ENCODE data around the gene LIF.

GRCh38 chr22:29299154-29300371, 6.9 kb upstream of the GAS2L1 start:
- PRO-cap = no peak

GRCh38 chr22:29300816-29301837, 5.3 kb upstream of the GAS2L1 start:
- PRO-cap = no peak

GRCh38 chr22:29307962-29308824, 1.7 kb downstream of the GAS2L1 start:
- PRO-cap = no peak

DNA sequence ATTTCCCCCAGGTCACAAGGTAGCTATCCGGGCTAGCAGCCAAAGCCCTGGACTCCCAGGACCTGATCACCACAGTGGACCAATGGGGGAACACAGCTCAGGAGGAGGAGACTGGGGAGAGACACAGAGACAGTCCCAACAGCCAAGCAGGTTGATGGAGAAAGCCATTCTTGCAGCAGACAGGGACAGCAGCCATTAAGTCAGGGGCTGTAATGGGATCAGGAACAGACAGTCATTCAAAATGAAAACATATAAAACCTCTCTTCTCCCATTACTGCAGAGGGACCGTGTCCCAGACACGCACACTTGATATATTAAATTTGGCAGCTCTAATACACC, 16.1 kb downstream of the ZMAT5 start:
- PRO-cap = no peak

GRCh38 chr22:29769503-29770206, 2.5 kb downstream of the UQCR10 start:
- PRO-cap = no peak

DNA sequence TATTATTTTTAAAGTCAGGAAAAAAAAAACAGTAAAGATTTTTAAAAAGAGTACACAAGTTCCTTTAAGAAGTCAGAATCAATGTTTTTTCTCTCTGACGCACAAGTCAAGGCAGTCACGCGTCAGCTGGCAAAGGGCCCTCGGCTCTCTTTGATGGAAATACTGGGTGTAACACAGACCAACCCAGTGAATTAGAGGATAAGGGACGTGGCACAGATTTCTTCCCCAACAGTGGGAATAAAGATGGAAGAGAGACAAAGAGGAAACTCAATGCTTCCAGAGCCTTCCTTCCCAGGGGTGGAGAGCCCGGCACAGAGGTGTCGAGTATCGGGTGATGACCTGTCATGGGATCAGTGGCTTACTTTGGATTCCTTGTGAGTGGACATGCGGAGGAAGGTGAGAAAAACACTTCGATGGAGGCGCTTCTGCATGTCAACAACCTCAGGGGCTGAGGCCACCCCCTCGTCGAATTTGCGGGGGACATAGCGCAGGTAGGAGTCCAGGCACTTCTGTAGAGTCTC, 13.3 kb downstream of the ASCC2 start:
- PRO-cap = no peak

GRCh38 chr22:29871532-29872155, 11.3 kb upstream of the MTMR3 start:
- PRO-cap = no peak

DNA sequence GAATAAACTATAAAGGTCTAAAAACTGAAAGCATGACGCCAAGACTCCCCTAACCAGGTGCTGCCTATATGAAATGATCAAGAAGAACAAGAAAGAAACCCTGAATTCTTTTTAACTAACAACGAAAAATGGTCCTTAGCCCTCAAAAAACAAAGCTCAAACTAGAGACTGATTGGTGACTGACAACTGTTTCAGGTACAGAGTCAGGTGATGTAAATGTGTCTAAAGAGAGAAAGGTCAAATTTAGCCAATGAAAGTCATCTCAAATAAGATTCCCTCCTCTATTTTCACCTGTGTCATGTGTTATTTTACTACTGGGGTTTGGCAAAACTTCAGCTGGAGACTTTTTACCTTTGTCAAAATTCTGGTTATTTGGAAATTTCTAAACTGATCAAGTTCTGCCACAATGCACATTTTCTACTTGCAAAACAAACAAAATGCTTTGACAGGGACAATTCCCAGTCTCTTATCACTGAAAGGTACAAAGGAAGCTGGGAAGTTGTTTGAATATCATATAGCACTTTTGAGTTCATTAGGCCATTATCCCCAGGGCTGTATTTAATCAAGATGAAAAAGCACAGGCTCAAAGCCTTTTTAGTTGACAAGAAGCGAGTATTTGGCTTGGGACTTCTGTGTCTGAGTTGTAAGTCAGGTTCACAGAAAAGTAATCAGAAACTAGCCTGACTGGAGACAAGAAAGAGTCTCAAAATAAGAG, 3.1 kb upstream of the HORMAD2 start:
- PRO-cap = no peak

- PRO-cap = no peak
Measured at GRCh38 chr22:30246322-30246981, at the start of gene LIF. LIF (minus strand) TSS chr22:30246759.

DNA sequence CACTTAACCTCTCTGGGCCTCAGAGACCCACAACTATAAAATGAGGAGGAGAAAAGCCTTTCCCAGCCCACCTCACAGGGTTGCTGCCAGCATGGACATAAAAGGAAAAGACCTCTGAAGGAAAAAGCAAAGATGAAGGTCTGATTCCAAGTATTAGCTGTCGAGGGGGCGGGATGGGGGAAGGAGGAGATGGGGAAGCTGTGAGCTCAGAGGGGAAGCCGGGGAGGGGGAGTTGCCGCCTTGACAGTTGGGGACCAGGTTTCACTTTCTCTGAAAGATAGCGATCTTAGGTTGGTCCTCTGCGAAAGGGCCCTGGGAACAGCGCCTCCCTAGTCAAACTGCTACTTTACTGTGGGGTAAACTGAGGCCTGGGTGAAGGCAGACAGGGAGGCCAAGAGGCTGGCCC, 942 bp upstream of the OSM start:
- PRO-cap = no peak

GRCh38 chr22:30270574-30271533, 4.2 kb upstream of the OSM start:
- PRO-cap = no peak

DNA sequence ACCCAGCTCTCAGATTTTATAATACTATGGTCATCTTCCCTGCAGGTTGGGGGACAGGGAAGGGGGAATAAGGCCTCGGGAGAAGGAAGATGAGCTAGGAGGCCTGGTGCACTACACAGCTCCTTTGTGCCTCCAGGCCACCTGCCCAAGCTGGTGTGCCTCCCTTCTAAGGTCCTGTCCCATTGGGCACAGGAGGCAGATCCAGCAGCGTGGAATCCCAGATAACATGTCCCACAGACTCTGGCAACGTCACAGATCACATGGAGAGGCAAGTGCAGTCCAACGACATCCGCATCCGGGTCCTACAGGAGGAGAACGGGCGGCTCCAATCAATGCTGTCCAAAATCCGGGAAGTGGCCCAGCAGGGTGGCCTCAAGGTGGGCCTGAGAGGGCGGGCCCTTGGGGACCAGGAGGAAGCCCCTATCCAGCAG, 11.9 kb downstream of the RNF215 start:
- PRO-cap = no peak

DNA sequence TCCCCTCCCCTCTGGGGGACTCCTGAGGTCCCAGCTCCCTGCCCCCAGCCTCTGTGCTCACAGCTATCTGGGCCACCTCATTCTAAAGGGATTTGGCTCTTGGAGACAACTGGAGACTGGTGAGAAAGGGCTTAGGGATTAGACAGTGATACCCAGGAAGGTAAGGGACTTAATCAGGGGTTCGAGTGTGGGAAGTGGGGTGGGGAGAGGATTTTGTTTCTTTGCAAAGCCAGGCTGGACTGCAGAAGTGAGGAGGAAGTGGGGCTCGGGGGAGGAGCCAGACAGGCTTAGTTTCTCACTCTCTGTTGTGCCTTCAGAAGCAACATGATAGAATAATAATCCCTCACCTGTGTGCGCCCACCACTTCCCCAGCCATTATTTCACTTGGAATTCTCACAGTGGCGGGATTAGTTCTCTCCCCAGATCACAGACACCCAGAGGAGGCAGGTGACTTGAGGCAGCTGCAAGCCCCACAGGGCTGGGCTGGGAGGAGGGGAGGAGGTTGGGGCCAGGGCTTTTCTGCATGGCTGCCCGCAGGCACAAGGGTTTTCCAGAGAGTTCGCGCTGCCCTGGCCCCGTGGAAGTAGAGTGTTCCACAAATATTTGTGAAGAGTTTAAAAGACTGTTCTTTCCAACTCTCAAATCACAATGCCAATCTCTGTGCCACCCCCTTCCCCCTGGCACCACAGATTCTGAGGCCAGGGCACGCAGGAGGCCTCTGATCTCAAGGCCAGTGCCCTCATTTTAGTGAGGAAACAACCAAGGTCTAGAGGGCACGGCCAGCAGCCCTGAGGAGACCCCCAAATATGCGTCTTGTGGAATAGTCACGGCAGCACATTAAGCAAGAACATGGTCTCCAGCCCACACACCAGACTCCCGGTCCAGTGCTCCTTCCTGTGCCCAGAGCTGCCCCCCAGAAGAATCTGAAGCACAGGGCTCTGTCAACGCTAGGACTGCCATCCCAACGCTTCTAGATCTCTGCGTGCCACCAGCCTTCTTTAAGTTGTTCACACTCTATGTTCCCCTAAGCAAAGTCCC, 3.9 kb upstream of the SEC14L2 start:
- PRO-cap = no peak

- PRO-cap = no peak
Measured at GRCh38 chr22:30434956-30435337, 9.4 kb downstream of the MTFP1 start.

DNA sequence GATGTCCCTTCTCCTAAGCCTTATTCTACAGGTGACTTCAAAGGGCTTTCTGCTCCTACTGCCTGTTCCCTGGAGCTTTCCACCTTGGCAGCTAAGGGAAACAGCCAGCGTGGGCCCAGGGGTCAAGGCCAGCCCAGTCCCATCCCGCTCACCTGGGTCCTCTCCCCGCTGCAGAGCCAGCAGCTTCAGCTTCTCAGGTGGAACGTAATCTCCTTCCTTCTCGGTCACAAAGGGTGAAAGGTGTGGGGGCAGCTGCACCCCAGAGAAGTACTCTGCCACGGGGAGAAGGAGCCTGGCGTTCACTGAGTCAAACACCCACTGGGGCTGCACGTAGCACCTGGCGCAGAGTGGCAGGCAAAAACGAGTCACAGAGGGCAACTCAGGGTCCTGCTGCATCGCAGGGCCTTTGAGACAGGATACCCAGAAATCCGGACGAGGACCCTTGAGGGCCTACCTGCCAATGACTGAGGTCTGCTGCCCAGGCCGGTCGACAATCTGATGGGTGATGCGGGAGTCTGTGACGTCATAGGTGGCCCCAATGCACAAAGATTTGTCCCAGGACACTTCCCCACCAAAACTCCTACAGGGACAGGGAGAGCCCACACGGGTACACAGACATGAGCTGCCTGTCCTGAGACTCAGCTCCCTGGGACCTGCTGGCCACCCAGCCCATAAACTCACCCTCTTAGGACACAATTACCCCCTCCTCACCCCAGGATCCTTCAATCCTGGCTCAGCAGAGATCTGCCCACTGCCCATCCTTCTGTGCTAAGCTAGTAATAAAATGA, 5.3 kb upstream of the GAL3ST1 start:
- PRO-cap = no peak

GRCh38 chr22:30609911-30610811, 3.2 kb downstream of the TCN2 start:
- PRO-cap = no peak

DNA sequence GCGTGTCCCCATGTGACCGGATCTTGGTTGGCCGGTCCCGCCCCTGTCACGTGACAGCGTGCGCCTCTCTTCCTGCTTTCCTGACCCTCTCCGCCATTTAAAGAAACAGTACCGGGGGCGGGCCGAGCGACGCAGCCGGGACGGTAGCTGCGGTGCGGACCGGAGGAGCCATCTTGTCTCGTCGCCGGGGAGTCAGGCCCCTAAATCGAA, 472 bp upstream of the MORC2 start:
- PRO-cap = bidirectional peak, plus-strand start at position 108 of the sequence, minus-strand start outside the sequence

GRCh38 chr22:30974735-30975391, 6.3 kb upstream of the MORC2 start:
- PRO-cap = no peak

DNA sequence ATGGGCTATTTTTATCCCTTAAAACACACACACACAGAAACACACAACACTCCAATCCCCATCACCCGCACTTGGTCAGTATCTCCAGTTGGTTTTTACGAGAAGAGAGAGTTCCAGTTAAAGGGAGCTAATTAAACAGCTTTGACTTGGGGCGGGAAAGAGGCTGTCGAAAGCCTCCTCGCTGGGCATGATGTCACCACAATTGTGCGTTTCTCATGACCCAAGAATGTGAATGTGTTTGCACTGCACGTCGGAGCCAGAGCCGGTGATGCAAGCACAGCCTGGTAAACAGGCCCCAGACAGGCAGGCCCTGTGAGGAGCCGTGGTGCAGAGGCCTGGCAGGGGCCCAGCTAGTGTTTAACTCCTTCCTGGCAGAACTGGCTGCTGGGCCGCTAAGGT, 25.6 kb upstream of the SMTN start:
- PRO-cap = bidirectional peak, plus-strand start at position 277 of the sequence, minus-strand start at position 299 of the sequence

DNA sequence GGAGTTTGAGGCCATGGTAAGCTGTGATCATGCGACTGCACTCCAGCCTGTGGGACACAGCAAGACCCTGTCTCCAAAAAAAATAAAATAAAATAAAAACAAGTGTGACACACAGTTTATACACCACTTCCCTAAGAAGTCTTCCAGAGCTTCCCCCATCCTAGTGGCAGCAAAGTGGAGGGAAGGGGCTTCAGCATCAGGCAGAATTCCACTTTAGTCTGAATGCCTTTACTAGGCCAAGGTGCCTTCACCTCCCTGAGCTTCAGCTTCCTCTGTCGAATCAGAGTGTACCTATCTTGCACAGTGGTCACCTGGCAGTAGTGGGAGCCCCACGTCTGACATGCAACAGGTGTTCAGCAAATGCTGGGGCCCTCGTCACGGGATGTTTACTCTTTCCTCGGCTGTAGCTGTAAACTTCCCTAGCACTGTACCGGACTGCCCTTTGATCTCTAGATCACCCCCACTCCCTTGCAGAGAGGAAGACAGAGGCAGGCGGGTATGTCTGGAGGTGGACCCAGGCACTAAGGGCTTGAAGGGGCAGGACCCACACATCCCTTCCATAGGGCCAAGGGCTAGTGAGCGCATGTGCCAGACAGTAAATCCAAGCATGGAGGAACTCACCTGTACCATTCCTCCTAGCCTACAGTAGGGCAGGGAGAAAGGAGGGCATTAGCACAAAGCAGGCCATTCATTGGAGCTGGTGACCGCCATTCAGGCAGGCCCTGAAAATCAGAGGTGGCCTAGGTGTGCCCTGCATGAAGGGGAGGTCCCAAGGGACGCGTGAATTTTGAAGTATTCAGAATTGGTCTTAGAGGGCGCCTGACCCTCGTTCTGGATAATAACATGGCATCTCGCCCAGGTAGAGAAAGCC, 2.1 kb upstream of the SMTN start:
- PRO-cap = no peak